Fallopian tube (tissue), 1 donor: ENCODE results near the genes DIP2B and TFCP2.

- PRO-cap, result unidirectional peak, plus-strand start at chr12:50504996; unidirectional peak, plus-strand start at chr12:50505111
Measured at GRCh38 chr12:50504911-50505896, at the start of gene DIP2B. TSS of gene DIP2B (plus strand) at chr12:50504985.

GRCh38 chr12:50506657-50507221 lies 2.0 kb downstream of the DIP2B start:
- PRO-cap, result no peak

DNA sequence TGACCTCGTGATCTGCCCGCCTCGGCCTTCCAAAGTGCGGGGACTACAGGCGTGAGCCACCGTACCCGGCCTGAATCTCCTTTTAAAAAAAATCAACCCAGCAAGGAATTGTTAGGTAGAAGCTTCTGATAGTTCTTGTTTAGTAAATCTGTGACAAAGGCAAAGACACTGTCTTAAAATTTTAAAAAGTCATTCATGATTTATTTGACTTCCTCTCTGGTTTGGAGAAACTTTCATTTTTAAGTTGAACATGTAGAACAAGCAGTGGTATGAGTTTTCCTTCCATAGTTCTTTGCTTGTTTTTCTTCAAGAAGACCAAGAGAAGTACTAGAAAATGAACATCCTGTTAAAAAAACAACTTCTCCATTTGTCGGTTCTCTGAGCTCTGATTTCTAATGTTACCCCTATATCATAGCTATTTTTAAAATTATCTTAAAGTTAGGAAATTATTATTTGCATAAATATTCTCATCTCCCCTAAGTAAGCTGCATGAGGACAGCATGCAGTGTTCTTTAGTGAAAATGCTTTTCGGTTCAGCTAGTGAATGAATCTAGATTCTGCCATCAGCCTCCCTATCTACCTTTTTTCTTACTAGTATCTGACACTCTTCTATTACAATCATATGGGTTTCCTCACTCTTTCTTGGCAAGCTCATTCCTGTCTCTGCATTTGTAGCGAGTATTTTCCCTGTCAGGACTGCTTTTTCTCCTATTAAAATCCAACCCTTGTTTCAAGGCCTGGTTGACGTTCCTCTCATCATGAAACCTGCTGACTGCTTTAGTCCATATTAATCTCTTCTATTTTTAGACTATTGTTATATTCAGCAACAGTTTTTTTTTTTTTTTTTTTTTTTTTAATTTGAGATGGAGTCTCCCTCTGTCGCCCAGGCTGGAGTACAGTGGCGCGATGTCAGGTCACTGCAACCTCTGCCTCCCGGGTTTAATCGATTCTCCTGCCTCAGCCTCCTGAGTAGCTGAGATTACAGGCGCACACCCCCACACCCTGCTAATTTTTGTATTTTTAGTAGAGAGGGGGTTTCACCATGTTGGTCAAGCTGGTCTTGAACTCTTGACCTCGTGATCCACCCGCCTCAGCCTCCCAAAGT lies 15.8 kb downstream of the DIP2B start:
- PRO-cap, result no peak

GRCh38 chr12:50548794-50549205 lies 44.0 kb downstream of the DIP2B start:
- PRO-cap, result no peak

DNA sequence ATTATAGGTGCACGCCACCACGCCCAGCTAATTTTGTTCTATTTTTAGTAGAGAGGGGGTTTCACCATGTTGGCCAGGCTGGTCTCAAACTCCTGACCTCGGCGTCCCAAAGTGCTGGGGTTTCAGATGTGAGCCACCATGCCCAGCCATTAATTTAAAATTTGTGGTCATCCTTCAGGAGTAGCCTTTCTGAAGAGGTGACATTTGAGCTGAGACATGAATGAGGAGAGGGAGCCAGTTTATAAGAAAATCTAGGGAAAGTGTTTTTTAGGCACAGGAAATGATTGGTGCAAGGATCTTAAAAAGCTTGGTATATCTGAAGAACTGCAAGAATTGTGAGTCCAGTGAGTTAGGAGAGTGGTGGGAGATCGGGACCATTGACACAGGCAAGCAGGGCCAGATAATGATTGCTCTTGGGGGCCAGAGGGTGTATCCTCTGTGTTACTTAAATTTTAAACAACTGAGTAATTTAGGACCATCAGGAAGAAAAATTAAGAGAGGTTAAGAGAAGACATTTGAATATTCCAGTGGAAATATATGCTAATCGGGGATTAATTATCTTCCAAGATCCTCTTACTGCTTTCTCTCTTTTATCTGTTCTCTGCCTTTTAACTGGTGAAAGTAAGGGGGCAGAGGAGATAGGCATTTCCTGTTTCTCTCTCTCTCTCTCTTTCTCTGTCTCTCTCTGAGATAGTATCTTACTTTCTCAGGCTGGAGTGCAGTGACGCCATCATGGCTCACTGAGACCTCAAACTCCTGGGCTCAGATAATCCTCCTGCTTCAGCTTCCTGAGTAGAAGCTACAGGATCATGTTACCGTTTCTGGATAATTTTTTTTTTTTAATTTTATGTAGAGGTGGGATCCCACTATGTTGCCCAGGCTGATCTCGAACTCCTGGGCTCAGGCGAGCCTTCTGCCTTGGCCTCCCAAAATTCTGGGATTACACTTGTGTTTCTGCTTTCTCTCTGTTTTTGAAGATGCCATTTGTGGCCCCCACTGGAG lies 84.8 kb downstream of the DIP2B start:
- PRO-cap, result no peak

DNA sequence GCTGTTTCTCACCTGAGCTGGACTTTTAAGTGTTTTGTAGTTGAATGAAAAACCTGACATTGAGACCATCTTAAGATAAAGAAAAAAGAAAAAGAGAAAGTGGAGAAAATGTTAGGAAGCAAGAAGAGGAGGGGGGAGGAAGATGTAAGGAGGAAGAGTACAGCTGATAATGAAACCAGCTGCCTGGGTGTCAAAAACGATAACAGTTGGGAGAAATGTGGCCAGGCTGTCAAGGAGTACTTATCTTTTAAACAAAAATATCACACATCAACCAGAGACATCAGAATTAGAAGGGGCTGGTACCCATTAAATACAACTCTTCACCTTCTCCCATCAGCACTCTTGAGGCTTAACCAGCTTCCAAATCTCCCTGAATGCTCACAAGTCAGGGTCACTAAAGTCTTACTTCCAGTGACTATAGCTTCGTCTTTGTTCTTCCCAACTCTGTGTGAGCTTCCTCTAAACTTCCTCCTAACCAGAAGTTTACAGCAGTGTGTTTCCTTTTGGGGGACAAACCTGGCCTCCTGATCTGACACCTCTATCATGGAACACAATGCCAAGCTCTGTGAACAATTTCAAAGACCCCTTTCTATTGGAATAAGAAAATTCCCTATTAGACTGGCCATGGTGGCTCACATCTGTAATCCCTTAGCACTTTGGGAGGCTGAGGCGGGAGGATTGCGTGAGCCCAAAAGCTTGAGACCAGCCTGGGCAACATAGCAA lies 4.4 kb downstream of the SLC11A2 start:
- PRO-cap, result no peak

DNA sequence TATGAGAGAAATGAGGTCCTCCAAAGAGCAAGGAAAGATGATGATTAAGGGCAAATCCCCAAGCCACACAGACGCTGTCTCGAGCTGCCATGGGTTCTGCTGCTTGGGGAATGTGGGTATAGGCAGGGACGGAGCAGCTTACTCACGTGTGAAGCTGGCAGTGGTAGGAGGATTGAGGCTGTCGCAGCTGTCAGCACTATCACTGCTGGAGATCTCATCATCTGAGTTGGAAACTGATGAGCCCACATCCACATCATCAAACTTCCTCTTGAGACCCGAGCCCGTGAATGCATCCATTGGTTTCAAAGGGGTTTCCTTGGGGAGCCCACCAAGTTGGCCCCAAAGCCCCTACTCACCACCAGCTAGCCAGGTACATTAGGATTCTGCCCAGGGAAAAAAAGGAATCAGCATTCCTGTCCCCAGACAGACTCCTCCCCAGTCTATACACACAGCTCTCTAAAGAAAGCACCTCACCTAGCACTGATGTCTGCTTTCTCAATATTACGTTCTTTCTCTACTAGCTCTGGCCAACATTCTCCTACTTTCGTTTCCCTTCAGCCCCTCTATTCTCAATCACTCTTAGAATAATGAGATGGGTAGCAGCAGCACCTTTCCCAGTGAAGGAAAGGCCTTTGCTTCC lies 7.0 kb downstream of the CSRNP2 start:
- PRO-cap, result no peak

DNA sequence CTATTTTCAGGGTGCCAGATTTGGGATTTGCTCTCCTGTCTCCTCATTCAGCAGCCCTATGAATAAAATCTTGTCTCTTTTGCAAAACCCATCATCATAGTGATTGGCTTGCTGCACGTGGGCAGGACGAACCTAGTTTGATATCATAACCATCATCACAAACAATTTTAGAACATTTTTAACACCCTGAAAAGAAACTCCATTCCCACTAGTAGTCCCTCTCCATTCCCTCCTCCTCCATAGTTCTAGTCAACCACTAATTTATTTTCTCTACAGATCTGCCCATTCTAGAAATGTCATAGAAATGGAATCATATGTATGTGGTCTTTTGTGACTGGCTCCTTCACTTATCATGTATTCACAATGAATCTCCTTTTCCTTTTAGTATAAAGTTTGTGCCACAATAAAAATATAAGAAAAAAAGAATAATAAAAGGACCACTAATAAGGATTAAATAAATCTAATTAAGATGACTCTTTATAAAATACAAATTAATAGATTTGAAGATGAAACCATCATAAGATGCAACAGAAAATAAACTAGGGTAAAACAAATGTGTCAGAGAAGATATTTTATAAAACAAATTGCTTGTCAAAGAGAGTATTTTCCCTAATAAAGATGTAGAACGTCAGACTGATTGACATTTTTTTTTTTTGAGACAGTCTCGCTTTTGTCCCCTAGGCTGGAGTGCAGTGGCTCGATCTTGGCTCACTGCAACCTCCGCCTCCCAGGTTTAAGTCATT lies 6.0 kb downstream of the TFCP2 start:
- PRO-cap, result no peak

GRCh38 chr12:51172599-51173395 lies at the start of gene TFCP2:
TSS of gene TFCP2 (minus strand) at chr12:51173135.
- PRO-cap, result unidirectional peak, minus-strand start at chr12:51172736; bidirectional peak, plus-strand start at chr12:51173225, minus-strand start at chr12:51173116

DNA sequence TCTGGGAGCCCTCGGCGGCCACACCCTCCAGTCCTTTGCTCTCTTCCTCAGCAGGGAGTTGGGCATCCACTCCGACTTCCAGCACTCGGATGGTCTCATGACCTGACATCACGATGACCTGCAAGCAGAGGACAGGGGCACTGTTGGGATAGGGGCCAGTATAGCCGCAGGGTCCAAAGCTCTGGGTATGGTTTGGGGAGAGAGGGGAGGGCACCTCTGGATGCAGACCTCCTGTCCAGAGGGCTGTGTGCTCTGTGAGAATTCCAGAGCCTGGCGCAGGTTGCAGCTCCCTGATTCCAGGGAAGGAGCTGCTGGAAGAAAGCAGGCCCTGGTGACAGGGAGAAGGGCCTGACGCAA lies 13.6 kb downstream of the POU6F1 start:
- PRO-cap, result no peak

- PRO-cap, result no peak
Measured at GRCh38 chr12:51242781-51243852, 4.5 kb downstream of the DAZAP2 start.

GRCh38 chr12:51320499-51321036 lies 3.4 kb downstream of the BIN2 start:
- PRO-cap, result no peak

- PRO-cap, result no peak
Measured at GRCh38 chr12:51806751-51807298, 7.9 kb downstream of the TMDD1 start.

- PRO-cap, result no peak
Measured at GRCh38 chr12:51863273-51864496, 15.2 kb upstream of the FIGNL2 start.

DNA sequence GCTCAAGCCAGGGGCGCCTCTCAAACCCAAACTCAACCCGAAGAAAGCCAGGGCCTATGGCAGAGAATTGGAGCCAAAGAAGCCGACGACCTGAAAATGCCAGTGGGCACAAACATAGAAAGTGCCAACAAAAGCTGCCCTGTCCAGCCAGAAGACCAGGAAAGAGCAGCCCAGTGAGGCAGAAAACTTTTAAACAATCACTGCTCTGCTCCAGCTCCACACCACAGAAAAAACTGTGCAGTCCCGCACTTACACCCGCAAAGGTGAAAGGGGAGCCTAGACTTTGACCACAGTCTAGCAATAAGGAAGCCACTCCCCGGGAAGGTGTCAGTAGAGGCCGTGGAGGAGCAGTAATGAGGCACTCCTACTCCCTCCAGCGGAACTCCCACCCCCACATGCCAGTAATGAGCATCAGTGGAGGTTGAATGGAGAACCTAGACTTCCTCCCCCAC lies 6.0 kb upstream of the ACVRL1 start:
- PRO-cap, result no peak

- PRO-cap, result no peak
Measured at GRCh38 chr12:51923983-51924518, 16.7 kb downstream of the ACVRL1 start.

DNA sequence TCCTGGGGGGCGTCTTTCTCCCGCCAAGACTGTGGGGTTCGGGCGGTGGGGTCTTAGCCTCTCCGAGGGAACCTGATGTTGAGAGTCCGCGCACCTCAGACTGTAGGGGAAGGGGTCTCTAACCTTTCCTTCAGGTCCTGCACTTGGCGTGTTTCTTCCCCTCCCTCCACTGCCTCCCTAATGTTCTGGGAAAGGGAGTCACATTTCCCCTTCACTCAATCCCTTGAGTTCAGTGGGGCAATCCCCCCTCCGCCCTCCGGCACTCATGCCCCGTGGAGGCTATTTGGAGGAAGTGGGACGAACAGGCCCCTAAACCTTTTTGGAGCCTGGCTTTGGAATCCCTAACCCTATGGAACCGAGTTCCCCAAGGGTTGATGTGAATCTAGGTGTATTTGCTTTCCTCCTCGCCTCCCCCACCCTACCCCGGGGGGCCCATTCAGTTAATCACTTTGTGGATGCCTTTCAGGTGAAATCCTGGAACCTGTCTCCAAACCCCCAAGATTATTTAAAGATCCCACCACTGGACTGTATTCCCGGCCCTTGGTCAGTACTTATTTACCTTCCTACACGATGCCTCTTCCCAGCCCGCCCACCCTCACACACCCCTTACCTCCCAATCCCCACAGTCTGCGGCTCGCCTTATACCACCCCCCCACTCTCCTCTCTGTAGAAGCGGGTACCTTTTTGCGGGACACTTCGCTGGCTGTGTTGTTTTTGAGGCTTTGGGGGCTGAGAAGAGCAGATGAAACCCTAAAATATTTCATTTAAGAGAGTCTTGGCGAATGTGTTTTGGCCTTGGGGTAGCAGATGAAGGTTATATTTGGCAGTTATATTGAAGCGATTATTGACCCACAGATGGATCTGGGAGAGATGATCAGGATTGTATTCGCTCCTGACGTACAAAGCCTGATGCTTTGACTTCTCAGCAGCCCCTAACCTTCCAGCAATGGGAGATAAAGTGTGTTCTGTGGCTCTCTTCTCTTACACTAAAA lies 1.0 kb downstream of the ACVR1B start:
- PRO-cap, result unidirectional peak, minus-strand start at position 179 of the sequence

- PRO-cap, result no peak
Measured at GRCh38 chr12:51970872-51971606, 19.5 kb downstream of the ACVR1B start.

DNA sequence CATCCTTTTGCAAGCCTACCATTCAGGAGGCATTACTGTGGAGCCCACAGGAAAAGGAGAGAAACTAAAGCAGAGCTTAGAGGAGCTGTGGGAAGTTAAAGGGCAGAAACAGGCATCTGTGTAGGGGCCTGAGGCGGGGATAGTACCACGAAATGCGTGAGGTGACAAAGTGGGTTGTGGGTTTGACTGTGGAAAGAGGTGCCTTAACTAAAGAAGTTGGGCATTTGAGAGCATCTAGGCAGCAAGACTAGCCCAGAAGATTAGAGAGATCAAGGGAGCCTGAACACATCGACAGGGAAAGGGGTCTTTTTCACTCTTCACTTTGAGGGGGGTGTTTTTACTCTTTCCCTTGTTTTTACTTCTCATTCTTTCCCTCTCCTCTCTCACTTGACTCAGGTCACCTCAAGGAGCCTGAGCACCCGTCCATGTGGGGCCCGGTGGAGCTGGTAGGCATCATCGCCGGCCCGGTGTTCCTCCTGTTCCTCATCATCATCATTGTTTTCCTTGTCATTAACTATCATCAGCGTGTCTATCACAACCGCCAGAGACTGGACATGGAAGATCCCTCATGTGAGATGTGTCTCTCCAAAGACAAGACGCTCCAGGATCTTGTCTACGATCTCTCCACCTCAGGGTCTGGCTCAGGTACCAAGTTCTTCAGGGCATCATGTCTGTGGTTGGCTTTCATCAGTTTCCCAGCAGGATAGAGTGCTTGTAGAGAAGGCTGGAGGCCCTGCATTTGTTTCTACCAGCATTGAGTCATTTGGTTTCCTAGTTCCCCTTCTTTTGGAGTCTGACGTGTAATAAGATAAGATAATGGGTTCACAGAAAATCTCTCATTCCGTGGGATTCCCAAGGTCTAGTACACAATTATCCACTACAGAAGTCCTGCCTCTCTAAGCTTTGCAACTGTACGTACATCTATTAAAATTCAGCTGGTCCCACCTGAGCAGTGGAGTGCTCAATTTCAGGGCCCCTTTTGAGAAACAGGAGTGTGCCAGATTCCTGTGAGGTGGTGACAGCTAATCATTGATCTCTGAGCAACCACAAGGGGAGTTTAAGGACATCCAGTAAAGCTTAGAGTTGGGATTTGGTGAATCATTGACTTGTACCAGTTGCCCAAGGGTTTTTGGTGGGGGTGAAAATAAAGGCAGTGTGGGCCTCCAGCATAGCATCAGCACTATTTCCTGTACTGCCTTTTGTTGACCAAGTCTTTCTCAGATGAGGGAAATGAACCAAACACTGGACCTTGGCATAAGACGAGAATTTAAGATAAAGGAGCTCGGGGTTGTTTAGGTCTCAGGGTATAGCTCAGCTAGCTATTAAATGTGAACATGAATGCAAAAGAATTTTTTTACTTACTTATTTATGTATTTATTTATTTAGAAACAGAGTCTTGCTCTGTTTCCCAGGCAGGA lies 24.9 kb downstream of the ACVR1B start:
- PRO-cap, result no peak

- PRO-cap, result no peak
Measured at GRCh38 chr12:52005686-52006392, 907 bp upstream of the TAMALIN start.